M059J (cell line): ENCODE measurements around the genes ZNF394, TMEM225B and ZKSCAN1.

- RAMPAGE, long total RNA, result no peak
These were observed 12.3 kb downstream of the PDAP1 start for GRCh38 chr7:99395728-99396783.

- RAMPAGE, long total RNA, result no peak
These were observed 5.1 kb downstream of the PDAP1 start for GRCh38 chr7:99403281-99403778.

- RAMPAGE, long total RNA, result no peak
These were observed 3.5 kb downstream of the PDAP1 start for GRCh38 chr7:99404750-99405351.

DNA sequence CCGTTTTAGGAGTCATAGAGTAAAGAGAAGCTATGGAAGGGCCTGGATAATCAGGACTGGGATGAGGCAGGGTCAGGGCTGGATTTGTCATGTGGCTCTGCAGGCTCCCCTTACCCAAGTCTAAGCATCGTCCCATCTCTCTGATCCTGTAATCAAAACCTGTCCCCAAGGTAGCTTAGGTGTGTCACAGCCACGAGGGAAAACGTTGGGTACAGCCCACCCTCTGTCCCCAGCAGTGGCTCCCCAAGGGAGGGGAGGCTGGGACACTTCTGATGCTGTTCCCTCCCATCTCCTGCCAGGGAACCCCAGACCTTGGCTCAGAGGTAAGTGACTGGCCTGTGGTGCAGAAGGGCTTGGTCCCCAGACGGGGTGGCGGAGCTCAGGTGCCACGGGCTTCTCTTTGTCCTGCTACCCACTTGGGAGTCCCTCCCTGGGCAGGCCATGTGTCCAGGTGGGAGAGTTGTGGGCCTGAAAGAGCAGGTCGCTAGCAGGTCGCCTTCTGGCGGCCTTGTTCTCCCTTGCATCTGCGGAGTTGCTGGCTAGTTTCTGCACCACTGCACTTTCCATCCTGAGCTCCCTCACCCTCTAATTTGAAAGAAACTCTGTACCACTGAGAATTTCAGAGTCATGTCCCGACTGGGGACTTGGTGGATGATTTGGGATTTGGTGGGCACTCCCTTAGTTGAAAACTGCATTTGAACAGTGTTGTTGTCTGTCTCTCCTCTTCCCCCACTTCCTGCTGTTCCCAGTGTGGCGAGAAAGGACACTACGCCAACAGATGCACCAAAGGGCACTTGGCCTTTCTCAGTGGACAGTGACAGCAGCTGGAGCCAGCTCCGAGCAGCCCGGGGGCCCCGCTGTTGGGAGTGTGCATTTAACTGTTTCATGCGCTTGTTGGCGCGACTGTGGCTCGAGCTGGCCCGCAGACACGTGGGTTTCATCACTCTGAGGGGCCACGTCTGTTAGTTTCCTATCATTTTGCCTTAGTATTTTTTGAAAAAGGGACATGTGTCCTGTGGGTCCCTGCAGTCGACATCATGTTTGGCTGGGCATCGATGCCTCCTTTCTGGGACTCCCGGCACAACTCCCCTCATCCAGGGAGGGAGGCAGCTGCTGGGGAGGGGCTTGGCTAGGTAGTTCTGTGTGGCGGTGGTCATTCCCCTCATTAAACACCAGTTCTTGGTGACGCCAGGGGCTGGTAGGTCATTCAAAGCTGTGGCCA is 9.9 kb downstream of the ATP5MF start:
- RAMPAGE, long total RNA, result no peak

DNA sequence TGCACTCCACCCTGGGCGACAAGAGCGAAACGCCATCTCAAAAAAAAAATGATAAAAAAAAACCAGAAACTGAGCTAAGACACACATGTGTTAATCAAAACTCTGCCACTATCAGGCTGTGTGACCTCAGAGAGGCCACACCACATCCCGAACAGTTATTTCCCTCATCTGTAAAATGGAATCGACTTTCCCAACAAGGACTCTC is 844 bp downstream of the ATP5MF start:
- RAMPAGE, long total RNA, result no peak

DNA sequence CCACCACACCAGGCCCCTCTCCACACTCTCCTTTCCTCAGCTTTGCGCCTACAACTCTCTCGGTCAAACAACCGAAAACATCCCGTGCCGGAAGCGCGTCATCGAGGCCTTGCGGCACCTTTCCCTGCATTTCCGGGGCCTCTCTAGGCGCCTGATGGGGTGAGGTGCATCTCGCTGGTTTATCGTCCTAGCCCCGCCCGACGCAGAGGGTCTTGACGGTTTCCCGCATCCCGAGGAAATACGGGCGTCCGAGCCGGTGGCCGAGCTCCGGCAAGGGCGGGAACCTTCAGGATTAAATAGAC is at the start of gene ZNF394:
ZNF394 (minus strand) TSS at position 79 of the 302 bp plus-strand sequence.
- RAMPAGE, long total RNA, result no peak

DNA sequence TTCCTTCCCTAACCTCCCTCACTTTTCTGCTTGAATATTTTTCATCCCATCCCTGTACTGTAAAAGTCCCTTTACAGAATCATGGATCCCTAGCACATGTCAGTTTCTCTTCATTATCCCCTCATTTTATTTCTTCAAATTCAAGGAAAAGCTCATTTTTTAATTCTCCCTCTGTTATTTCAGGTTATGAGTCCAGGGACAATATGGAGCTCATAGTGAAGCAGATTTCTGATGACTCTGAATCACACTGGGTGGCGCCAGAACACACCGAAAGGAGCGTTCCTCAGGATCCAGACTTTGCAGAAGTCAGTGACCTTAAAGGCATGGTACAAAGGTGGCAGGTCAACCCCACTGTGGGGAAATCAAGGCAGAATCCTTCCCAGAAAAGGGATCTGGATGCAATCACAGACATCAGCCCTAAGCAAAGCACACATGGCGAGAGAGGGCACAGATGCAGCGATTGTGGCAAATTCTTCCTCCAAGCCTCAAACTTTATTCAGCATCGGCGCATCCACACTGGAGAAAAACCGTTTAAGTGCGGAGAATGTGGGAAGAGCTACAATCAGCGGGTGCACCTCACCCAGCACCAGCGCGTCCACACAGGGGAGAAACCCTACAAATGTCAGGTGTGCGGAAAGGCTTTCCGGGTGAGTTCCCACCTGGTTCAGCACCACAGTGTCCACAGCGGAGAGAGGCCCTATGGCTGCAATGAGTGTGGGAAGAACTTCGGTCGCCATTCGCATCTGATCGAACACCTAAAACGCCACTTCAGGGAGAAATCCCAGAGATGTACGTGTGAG is 21.4 kb downstream of the ZKSCAN5 start:
- RAMPAGE, long total RNA, result no peak

DNA sequence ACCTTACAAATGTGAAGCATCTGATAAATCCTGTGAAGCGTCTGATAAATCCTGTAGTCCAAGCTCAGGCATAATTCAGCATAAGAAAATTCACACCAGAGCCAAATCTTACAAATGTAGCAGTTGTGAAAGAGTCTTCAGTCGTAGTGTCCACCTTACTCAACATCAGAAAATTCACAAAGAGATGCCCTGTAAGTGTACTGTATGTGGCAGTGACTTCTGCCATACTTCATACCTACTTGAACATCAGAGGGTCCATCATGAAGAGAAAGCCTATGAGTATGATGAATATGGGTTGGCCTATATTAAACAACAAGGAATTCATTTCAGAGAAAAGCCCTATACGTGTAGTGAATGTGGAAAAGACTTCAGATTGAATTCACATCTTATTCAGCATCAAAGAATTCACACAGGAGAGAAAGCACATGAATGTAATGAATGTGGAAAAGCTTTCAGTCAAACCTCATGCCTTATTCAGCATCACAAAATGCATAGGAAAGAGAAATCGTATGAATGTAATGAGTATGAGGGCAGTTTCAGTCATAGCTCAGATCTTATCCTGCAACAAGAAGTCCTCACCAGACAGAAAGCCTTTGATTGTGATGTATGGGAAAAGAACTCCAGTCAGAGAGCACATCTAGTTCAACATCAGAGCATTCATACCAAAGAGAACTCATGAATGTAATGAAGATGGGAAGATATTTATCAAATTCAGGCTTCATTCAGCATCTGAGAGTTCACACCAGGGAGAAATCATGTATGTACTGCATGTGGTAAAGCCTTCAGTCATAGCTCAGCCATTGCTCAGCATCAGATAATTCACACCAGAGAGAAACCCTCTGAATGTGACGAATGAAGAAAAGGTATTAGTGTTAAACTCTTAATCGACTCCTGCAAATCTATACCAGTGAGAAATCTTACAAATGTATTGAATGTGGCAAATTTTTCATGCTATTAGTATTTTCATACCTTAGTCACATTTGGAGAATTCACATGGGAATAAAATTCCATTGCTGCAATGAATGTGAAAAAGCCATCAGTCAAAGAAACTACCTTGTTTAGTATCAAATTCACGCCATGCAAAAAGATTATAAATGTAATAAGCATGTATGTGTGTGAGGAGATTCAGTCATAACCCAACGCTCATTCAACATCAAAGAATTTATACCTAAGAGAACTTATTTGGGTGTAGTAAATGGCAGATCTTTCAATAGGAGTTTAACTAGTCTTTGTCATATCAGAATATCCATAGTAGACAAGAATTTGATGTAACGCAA is 14.9 kb downstream of the ZNF655 start:
- RAMPAGE, long total RNA, result no peak

GRCh38 chr7:99597944-99598520 is at the start of gene TMEM225B:
TSS of gene TMEM225B (plus strand) at chr7:99598267.
- RAMPAGE, long total RNA, result no peak

DNA sequence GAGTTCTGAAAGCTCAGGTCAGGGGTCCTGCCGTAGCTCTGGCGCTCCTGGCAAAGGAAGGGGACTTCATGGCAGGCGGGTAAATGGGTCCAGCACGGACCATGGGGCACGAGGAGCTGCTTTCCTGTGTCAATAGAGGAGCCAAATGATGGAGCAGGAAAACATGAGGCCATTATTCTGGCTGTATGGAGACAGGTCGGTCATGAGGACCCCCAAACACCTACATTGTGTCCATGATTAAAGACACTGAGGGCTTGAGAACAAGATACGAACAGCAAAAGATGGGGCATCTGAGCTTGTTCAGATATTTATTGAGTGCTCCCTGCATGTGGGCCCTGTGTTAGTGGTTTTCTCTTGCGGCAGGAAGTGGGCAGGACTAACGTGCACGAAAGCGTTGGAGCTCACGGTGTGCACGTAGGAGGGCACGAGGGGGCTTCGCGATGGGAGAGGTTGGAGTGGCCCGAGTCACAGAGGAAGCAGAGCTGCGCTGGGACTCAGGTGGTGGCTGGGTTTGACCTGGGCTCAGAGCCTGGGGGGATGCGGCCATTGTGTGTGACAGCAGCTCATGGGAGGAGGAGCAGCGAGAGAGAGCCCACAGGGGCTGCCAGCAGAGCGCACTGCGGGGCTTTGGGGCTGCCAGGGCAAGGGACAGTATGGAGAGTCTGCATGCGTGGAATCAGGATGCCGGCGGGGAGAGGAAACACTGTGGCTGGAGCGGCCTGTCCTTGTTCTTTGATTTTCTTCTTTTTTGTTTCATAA is 7.6 kb downstream of the ZSCAN25 start:
- RAMPAGE, long total RNA, result no peak

- RAMPAGE, long total RNA, result no peak
These were observed 21.1 kb downstream of the CYP3A5 start for GRCh38 chr7:99658419-99659324.

DNA sequence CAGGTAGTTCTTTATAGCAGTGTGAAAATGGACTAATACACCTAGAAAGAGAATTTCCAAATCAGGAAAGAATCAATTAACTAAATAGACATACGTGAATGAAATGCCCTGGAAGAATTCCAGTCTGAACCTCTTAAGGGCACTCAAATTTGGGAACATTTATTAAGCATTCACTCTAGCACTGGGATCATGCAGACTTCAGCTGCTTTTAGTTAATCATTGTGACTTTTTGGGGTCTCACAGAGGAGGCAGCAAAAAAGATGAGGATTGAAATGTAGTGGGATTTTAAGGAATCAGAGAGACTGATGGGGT is 5.0 kb downstream of the CYP3A43 start:
- RAMPAGE, long total RNA, result no peak

GRCh38 chr7:99891694-99892873 is 15.3 kb upstream of the OR2AE1 start:
- RAMPAGE, long total RNA, result no peak

DNA sequence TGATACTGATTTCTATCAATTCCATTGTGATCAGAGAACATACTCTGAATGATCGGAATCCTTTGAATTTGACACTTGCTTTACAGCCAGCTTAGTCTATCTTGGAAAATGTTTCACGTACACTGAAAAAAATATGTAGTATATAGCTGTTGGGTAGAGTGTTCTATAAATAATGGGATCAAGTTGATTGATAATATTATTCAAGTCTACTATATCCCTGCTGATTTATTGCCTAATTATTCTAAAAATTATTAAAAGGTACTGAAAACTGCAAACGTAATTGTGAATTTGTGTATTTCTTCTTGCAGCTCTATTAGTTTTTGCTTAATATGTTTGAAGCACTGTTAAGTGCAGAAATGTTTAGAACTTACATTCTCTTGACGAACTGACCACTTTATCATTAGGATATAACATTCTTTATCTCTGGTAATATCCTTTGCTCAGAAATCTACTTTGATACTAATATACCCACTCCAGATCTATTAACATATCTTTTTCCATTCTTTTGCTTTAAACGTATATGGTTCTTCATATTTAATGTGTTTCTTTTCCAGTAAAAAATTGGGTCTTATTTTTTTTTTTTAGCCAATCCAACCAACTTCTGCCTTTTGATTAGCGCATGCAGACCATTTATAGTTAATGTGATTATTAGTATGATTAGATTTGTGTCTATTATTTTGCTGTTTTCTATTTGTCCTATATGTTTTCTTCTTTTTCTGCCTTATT is 18.7 kb upstream of the OR2AE1 start:
- RAMPAGE, long total RNA, result no peak

DNA sequence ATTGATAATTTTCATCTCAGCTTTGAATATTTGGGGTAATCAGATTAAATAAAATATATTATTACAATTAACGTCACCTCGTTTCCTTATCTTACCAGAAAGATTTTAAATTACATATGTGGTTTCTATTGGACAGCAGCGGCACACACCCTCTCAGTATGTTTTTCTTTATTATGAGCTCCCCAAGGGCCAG is 849 bp downstream of the TRIM4 start:
- RAMPAGE, long total RNA, result no peak

DNA sequence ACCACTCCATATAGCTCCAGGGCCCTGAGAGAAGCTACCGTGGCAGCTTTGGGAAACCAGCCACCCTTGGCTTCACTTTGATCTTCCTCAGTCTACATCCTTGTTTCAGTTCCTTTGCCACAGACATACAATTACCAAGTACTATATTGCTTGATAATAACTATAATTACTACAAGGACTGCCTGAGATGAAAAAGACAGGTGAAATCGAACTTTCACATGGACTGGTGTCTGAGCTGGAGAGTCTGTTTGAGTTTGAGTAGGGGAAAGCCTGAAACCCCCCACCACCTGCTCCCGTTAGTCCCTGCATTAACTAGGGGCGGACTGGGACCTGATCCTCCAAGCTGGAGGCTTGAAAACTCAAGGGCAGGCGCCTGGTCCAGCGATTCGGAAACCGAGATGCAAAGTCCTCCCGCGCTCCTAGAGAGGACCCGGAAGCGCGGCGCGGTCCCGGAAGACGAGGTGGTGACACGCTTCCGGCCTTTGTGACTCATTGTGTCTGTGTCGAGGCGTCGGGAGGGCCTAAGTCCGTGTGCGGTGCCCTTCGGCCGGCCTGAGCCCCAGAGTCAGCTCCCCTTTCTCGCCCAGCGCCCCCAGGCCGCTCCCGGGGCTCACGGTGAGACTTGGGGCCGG is at the start of gene ZKSCAN1:
ZKSCAN1 (plus strand) TSS at position 485 of the 632 bp plus-strand sequence.
- RAMPAGE, long total RNA, result start-site peak on the plus strand centred at position 496 of the sequence, 25 bp wide, 13 and 24 reads in 2 replicates

- RAMPAGE, long total RNA, result no peak
These were observed 15.9 kb downstream of the ZNF3 start for GRCh38 chr7:100065476-100066239.

DNA sequence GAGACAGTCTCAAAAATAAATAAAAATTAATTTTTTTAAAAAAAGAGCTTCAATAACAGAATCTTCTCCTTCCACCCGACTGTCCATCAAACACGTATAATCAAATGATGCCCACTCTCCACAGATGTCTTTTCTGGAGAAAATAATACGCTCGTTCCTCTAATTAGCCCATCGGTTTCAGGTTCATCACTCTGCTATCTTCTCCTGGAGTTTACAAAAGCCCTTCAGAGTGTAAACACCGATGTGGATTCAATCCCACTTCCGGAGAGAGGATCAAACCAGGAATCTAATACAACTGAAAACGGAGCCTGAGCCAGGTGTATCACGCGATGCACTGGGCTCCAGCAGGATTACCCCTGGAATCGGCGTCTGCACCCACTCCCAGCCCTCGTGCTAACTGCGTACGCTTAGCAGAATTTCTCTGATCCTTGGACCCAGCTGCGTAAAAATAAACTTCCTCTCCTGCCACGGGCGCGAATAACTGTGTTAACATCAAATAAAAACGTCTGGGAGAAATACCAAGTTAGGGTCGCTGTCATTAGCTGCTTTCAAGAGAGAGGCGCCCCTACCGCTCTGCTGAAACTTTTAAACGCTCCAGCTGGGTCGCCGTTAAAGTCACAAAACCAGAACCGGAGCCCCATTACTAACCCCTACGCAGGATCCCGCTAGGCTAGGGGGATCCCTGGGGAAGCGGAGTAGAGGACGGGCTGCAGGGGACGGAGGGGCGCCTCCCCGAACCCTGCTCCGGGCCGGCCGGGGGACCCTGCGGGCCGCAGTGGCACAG is 548 bp downstream of the ZNF3 start:
- RAMPAGE, long total RNA, result no peak

DNA sequence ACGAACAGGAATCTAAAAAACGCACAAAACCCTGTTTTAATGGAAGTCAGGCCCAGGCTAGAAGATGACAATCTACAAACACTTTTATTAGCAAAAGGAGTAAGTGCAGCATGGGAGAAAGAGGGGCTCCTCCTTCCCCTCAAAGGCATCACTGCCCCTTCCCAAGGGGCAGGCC is 3.8 kb downstream of the COPS6 start:
- RAMPAGE, long total RNA, result no peak

DNA sequence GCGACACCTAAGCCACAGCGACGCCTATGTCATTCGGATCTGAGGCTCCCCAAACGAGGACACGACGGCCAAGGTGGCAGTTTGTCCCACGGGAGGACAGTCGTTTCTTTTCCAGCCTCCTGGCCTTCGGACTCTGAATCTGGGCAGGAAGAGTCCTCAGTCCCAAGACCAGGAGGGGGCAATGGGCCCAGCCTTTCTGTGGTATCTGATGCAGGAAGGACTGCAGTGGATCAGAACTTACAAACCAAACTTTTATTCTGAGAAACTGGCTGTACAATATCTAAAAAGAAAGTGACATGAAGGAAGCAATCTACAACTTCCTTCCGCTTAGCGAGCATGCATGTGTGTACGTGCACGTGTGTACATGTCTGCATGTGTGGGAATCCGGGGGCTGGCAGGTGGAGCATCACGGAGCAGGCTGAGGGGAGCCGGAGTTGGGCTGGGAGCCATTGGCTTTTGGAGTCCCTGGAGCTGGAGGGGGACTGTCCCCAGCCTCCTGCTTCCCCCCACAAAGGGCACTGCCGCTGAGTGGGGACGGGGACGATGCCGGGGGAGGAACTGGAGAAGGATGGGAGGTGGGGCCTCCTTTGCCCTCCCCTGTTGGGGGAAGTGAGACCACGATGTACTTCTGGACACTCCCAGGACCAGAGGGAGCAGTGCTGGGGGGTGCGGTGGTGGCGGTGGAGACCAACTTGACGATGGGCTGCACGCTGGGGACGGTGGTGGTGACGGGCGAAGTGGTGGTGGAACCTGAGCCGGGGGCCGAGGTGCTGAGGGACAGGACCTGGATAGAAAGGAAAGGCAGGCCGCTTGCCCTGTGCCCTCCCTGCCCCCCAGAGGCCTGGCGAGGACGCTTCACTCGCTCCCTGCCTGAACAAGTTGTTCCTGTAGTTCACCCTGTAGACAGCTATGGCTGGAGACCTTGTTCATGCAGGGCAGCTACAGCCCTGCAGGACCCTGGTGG is 5.7 kb downstream of the AP4M1 start:
- RAMPAGE, long total RNA, result no peak